Hepatocyte (in vitro differentiated cells and primary cell): ENCODE results near the gene ILDR2.

- RAMPAGE, long total RNA = no peak
- RRBS = no CpG with 5 or more reads among the region's 5 CpGs
These were observed 2.0 kb downstream of the UCK2 start for GRCh38 chr1:165829361-165829952.

GRCh38 chr1:165858295-165858904, 31.0 kb downstream of the UCK2 start:
- RAMPAGE, long total RNA = no peak
- RRBS = no CpG with 5 or more reads among the region's 4 CpGs

GRCh38 chr1:165898623-165899030, 71.2 kb downstream of the UCK2 start:
- RAMPAGE, long total RNA = no peak
- RRBS = no CpG with 5 or more reads among the region's 6 CpGs

GRCh38 chr1:166080551-166081451, 86.0 kb downstream of the FAM78B start:
- RAMPAGE, long total RNA = no peak
- RRBS = no CpG with 5 or more reads among the region's 12 CpGs

DNA sequence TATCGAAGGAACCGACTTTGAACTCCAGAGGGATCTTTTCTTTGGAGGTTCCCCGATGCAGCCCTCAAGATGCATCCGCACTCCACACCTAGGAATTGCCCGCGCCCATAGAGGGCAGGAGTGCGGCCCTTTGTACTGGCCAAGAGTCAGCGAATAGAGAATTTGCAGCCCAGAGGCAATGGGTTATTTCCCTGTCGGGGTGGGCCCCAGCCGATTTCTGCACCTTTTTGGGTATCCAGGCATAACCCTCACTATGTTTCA, 749 bp downstream of the POGK start:
- RAMPAGE, long total RNA = no peak
- RRBS = no CpG with 5 or more reads among the region's 10 CpGs

GRCh38 chr1:166947438-166948109, 27.8 kb downstream of the ILDR2 start:
- RAMPAGE, long total RNA = no peak
- RRBS = 7% methylated on average over 12 of the region's 45 CpGs

- RAMPAGE, long total RNA = no peak
- RRBS = no CpG with 5 or more reads among the region's 106 CpGs
These were observed at the start of gene ILDR2 for GRCh38 chr1:166975254-166976141. ILDR2 (minus strand) TSS chr1:166975540.

DNA sequence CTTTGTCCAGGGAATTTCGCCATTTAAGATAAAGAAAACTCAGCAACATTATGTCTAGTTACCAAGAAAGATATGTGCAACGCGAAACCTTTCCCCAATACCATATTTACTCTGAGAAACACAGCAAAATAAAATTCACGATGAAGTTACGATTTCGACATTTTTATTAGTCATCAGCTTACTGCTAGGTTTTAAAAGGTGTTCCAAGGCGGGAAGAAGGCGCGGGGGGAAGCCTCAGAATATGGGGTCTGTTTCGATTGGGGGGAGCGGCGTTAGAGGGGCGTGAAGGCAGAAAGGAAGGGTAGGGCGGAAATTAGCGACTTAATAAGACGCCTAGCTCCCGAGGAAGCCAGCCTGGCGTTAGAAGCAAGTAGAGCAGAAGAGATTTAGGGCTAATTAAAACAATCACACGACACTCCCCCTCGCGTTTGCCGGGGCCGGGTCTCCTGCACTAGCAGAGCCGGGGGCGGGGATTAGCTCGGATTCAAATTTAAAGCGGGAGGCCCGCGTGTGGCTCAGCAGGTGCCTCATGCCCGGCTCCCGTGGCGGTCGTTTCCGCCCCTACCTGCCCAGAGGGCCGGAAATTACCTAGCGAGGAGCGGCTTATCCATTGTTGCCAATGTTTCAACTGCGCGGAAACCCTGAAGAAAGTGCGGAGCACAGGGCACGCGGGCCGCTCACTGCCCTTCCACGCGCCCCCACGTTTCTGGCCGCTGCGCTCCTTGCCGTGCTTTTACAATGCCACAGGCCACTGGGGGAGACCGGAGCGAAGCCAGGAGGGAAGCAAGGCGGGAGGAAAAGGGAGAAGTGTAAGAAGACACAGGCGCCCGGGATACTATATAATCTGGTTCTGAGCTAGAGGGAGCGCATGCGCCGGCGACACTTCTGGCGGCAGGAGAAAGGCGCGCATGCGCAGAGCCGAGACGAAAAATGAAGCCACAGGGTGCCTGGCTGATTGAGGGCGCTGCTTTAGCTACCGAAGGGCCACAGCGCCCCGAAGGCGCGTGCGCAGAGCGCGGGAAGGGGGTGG, 686 bp upstream of the POU2F1 start:
- RAMPAGE, long total RNA = no peak
- RRBS = 2% methylated on average over 16 of the region's 73 CpGs

DNA sequence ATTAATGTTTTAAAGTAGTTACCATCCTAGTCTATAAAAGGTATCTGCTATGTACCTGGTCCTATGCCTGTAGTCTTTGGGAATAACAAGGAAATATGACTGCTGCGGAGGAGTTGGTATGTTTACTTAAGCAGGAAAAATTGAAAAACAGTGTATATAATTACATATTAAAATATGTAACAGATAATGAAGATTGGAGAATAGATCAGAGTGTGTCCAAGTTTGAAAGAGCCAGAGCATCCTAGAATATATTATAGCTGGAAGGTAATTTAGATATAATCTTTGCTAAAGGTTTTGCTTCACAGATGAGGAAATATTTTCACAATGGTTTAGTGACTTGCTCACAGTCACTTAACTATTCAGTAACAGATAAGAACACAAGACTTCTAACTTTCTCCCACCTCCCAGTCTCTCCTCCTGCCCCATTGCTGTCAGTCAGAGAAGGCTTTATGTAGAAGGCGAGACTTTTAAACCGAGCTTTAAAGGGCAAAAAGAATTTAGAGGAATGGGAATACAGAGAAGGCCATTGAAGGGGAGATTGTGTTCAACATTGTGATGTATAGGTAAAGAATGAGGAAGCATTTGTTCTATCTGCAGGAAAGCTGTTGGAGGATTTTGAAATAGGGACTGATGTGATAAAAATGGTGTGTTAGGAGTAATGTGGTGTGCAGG, 7.1 kb downstream of the POU2F1 start:
- RAMPAGE, long total RNA = no peak
- RRBS = no CpG with 5 or more reads among the region's 3 CpGs

GRCh38 chr1:167432387-167432732, 86.0 kb downstream of the CD247 start:
- RAMPAGE, long total RNA = no peak
- RRBS = no CpG with 5 or more reads among the region's 3 CpGs

- RAMPAGE, long total RNA = no peak
- RRBS = 79% methylated on average over 1 of the region's 13 CpGs
These were observed 80.2 kb downstream of the CD247 start for GRCh38 chr1:167437867-167438818.

DNA sequence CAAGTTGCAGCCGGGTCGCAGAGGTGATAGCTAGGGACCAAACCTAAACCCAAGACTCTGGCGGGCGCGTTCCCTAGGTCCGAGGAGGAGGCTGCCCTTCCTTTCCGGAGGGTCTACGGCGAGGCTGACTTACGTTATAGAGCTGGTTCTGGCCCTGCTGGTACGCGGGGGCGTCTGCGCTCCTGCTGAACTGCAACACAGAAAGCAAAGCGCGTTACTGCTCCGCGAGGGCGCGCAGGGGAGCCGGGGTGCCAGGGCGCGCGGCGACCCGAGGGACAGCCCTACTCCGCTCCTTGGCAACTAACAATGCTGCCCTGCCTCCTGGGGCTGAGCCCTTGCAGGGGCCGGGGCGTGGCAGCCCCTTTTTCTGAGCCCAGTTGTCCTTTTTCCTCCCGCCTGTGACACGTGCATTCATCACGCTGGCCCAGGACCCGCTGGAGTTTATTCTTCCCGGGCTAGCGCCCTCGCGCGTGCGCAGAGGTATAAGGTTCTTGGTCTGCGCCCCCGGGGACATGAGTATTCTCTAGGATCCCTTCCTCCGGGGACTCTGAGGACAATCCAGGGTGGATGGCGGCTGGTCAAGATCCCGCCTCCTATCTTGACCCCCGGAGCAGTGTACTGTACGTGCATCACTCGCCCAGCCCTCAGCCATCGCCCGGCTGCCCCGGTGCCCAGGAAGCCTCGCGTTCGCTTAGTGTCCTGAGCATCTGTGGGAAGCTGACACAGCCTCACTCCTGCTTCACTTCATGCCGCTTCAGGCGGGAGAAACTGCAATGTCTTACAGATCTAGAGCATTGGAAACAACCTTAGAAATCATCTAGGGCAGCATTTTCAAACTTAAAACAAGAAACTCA, 78.9 kb downstream of the CD247 start:
- RAMPAGE, long total RNA = no peak
- RRBS = 7% methylated on average over 30 of the region's 55 CpGs

- RAMPAGE, long total RNA = no peak
- RRBS = no CpG with 5 or more reads among the region's 13 CpGs
These were observed 70.5 kb downstream of the CD247 start for GRCh38 chr1:167447439-167448547.

DNA sequence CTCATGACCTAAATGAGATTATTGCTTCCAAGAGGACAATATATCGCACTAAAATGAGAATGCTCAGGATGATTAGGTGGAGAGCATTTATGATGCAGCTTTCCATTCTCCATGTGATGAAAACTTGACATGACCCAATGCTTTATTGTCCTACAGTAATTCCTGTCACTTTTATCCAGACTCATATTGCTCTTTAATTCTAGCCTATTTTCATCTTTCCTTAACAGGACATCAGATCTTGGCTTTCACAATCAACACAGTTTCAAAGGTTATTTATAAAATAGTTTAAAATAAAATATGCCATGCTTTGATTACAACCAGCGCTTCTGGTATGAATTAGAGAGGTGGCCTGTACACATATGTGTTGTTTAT, 18.2 kb downstream of the CD247 start:
- RAMPAGE, long total RNA = no peak
- RRBS = no CpG with 5 or more reads among the region's 2 CpGs

- RAMPAGE, long total RNA = no peak
- RRBS = no CpG with 5 or more reads among the region's 6 CpGs
These were observed 7.4 kb downstream of the CD247 start for GRCh38 chr1:167510794-167511469.

DNA sequence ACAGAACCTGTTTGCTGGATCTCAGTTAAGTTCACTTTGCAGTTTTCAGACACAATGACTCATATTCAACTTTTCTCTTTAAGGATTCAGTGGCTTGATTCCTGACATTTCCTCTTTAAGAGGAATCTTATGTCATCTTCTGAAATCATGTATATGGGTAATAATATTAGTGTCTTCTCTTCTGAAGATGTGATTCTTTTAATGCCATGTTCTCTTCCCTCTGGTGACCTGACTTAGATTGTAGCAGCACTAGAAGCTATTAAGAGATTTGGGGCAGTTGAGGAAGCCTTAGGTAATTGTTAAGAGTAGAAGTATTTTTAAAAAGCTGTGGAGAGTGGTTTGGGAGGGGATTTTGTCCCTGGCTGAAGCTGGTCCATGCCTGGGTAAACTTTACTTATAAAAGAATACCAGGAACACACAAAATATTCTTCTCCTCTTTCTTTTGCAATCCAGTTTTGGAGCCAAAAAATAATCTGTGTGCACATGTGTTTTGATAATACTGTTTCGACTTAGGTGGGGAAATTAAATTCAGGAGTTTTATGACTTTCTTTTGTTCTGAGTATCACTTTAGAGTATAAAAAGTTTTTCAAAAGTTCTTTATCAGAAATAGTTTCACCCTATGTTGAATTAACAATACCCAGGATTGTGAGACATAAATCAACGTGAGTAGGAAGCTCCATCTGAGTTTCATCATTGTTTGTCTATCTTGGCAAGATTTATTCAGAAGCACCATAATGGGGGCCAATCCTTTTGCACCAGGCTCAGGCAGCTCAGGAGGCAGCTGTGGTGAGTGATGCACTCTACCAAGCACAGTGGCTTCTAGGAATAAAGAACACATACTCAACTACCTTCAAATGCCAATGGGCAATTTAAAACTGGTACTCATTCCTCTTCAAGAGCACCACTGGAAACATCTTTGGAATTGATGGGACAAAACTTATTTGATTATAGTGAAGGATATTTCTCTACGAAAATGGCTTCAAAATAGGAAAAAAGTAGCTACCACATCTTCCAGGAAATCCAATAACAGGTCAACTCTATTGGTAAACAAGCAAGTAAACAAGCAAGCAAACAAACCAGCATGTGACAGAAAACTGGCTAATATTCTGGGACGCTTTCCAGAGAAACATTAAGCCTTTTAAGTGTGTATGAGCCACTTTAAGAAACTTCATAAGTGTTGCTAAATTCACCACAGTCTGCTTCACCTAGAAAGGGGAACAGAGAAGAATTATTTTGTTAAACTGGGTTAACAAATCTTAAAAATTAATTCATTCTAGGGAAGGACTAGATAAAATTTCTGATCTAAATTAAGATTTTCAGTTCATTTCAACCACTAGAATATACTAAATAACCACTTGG, 12.0 kb downstream of the CREG1 start:
- RAMPAGE, long total RNA = no peak
- RRBS = no CpG with 5 or more reads among the region's 4 CpGs

GRCh38 chr1:167635061-167635976, 5.3 kb downstream of the RCSD1 start:
- RAMPAGE, long total RNA = no peak
- RRBS = no CpG with 5 or more reads among the region's 23 CpGs

DNA sequence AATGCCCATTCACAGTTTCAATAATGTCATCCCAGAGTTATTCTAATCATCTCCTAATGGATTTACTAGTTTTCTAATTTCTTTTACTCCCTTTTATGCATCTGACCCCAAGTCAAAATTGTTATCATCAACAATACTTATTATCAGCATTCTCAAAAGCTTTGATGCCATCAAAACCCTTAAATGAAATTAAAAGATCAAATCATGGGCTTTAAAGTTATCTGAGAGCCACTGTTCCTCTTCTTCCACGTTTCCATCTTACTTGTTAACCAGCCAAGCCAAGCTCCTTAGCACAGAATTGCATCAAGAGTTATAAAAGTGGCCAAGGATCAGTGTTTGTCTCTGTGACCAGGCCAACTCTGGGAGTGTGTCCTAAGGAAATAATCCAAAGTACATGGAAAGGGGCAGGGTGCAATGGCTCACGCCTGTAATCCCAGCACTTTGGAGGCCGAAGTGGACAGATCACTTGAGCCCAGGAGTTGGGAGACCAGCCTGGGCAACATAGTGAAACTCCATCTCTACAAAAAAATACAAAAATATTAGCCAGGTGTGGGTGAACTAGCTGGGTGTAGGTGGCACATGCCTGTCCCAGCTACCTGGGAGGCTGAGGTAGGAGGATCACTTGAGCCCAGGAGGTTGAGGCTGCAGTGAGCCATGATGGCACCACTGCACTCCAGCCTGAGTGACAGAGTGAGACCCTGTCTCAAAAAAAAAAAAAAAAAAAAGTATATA, 10.0 kb upstream of the MPZL1 start:
- RAMPAGE, long total RNA = no peak
- RRBS = no CpG with 5 or more reads among the region's 3 CpGs

DNA sequence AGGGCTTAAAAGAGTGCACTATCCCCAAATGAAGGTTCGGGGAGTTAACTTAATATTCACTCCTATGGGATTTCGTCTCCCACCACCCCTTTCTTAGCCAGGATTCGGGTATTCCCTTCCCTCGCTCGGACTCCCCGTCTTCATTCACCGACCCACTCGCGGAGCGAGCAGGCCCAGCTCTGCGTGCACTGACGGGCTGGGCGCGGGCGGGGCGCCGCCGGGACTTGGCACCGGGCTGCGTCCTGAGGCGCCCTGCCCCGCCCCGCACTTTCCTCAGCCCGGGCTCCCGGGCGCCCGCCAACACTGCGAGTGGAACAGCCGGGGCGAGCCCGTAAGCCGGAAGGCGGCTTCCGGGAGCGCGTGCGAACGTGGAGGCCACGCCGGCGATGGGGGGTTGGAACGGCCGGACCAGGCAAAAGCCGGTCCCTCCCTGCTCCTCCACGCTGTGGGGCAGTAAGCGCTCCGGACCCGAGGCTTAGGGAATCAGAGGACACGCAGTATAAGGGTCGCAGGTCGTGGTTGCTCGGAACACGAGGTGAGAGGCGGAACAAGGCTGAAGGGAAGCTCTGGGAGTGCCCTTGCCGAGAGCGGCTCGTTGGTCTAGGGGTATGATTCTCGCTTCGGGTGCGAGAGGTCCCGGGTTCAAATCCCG, 7.5 kb upstream of the MPZL1 start:
- RAMPAGE, long total RNA = no peak
- RRBS = 1% methylated on average over 9 of the region's 62 CpGs

DNA sequence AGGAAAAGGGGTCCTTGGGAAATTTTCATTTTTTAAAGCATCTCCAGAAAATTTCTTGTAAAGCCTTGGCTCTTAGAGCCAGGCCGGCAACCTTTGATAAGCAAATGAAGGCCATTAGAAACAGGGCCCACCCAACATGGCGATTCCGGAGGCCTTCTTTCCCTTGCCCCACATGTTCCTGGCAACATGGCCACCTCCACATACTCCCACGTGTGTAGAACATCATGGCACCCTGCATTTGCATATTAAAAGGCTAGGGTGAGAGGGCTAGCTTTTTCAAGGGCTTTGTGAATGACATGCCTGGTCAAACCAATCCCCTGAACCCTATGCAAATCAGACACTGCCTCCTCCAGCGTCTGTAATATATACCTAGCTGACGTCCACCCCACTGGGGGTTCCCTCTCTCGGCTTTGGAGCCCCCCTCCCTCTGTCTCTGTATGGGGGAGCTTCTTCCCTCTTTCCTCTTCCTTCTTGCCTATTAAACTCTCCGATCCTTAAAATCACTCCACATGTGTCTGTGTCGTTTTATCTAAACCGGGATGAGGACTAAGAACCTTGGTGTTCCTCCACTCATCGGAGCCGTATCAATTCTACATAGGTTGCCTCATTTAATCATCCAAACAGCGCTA, 1.6 kb downstream of the ADCY10 start:
- RAMPAGE, long total RNA = no peak
- RRBS = no CpG with 5 or more reads among the region's 13 CpGs